H1 (cell line): ENCODE data around the genes CHMP2B, GABRR3, OR5AC2 and OR5K3.

DNA sequence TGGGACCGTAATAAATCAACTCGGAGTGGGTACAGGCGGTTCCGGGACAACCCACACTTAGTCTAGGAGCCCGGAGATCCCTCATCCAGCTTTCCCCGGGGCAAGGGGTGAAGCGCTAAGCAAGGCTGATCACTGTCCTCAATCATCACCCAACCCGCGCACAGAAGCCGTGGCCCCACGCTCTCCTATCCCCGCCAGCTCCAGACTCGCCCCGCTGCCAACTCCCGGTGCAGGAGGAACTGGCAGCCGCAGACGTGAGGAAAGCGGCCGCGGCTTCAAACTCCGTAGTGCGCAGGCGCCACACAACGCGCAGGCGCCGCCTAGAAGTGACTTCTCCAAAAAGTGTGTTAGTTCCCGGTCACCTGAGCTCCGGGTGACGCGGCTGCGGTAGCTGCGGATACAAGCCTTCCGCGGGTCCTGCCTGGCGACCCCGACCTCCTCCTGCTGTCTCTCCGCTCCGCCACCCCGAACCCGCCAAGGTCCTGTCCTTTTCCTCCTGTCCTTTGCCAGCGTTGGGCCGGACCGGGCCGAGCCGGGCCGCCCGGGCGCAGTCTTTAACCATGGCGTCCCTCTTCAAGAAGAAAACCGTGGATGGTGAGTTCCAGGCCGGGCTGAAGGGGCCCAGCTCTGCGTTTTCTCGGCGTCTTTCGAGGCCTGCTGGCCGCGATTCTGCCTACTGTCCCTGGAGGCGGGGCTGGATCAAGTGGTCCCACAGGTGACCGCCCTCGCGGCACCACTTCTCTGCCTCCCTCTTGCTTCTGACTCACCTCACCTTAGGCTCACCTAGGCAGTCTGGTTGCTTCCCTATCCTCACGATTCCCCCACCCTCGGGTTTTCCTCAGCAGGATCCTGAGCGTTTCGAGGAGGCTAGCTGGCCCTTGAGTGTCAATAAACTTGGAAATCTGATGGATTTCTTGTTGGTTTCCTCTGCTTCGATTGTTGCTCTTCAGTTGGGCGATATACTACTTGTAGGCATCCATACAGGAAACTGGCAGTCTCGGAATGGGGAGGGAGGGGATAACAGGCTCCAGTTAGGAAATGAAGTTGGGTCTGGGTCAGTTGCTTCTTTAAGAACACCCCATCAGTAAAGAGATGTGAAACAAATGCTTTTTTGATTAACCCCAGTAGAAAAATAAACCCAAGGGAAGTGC is at the start of gene CHMP2B:
TSS of gene CHMP2B (plus strand) at position 347 of the 1,151 bp plus-strand sequence.
- RRBS = under 1% methylated on average over 5 of the region's 69 CpGs
CAGE:
- cytosol, long polyA plus RNA = start-site peak on the plus strand centred at position 359 of the sequence, 76 bp wide, 1,997 reads
- long polyA plus RNA = start-site peak on the plus strand centred at position 354 of the sequence, 85 bp wide, 1,843 and 1,499 reads in 2 replicates
- nucleus, long polyA plus RNA = start-site peak on the plus strand centred at position 359 of the sequence, 76 bp wide, 1,185 reads; start-site peak on the minus strand centred at position 999 of the sequence, 16 bp wide, 5 reads

GRCh38 chr3:87793615-87793911 is 1.1 kb downstream of the HTR1F start:
- RRBS = no CpG with 5 or more reads among the region's 4 CpGs
CAGE:
- cytosol, long polyA plus RNA = no peak
- long polyA plus RNA = no peak
- nucleus, long polyA plus RNA = no peak

DNA sequence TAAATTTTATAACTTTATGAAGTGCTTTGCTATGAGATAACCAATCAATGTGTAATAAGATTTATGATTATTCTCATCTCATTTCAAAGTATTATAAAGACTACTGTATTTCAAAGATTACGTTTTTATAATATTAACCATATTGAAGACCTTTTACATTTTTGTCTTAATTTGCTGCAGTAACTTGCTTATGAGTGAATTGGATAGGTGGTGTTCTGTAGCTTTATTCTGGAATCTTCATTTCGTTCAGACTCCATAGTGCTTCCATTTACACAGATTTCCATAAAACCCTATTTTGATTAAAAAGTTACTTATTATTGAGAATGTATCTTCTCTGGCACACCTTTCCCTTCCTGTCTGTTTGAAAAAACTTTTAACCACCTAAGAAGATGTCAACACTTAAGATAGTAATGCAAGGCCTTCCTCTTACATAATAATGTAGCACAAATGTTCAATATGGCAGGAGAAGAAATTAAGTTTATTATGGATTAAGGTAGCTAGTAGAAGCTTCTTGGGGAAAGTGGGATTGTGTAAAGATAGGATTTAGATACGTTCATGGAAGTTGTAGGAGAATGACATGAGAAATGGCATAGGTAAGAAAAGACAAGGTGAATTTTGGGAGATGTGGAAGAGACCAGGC is 28.0 kb upstream of the C3orf38 start:
- RRBS = no CpG with 5 or more reads among the region's 3 CpGs
CAGE:
- cytosol, long polyA plus RNA = no peak
- long polyA plus RNA = no peak
- nucleus, long polyA plus RNA = no peak

- RRBS = no CpG with 5 or more reads among the region's 9 CpGs
CAGE:
- cytosol, long polyA plus RNA = no peak
- long polyA plus RNA = no peak
- nucleus, long polyA plus RNA = no peak
Measured at GRCh38 chr3:88150701-88151234, 1.0 kb downstream of the C3orf38 start.

GRCh38 chr3:89351498-89351830 is 244.0 kb downstream of the EPHA3 start:
- RRBS = no CpG with 5 or more reads among the region's 8 CpGs
CAGE:
- cytosol, long polyA plus RNA = no peak
- long polyA plus RNA = no peak
- nucleus, long polyA plus RNA = no peak

DNA sequence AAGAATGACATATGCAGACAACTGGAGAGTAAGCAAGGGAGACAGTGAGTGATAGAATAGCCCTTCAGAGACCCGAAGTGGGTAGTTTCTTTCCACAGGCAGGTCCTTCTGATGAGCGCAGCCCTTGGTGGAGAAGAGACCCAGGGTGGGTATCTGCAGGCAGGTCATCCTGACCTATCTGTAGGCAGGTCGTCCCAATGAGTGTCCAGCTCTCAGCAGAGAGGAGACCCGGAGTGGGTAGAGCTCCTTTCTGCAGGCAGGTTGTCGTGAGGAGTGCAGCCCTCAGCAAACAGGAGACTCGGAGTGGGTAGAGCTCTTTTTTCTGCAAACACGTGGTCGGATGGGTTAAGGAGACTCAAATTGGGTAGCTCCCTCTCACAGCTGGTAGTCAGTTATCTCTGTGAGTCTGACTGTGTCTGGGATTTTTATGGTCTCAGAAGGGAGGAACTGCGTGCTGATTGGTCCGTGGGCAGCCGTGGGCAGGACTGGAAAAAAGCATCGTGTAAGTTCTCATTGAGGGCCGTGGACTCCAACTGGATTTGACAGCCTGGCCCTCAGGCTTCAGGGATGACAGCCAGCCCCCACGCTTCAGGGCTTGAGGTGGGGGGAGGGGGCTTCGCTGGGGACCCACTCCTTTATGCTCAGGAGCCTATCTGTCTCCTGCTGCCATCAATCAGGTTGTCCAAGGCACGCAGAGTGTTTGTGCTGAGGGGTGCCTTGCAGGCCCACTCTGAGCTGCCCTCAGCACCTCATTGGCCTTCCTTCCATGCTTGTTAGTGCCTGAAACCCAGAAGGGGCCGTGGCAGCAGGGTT is 463.8 kb downstream of the EPHA3 start:
- RRBS = no CpG with 5 or more reads among the region's 17 CpGs
CAGE:
- cytosol, long polyA plus RNA = no peak
- long polyA plus RNA = no peak
- nucleus, long polyA plus RNA = no peak

GRCh38 chr3:93900737-93900957 is 73.0 kb downstream of the PROS1 start:
- RRBS = no CpG with 5 or more reads among the region's 1 CpG
CAGE:
- cytosol, long polyA plus RNA = no peak
- long polyA plus RNA = no peak
- nucleus, long polyA plus RNA = no peak

- RRBS = no CpG with 5 or more reads among the region's 5 CpGs
CAGE:
- cytosol, long polyA plus RNA = no peak
- long polyA plus RNA = no peak
- nucleus, long polyA plus RNA = no peak
Measured at GRCh38 chr3:93972897-93973422, 736 bp downstream of the PROS1 start.

GRCh38 chr3:97823104-97823854 is 1.5 kb downstream of the CRYBG3 start:
- RRBS = no CpG with 5 or more reads among the region's 16 CpGs
CAGE:
- cytosol, long polyA plus RNA = no peak
- long polyA plus RNA = no peak
- nucleus, long polyA plus RNA = no peak

DNA sequence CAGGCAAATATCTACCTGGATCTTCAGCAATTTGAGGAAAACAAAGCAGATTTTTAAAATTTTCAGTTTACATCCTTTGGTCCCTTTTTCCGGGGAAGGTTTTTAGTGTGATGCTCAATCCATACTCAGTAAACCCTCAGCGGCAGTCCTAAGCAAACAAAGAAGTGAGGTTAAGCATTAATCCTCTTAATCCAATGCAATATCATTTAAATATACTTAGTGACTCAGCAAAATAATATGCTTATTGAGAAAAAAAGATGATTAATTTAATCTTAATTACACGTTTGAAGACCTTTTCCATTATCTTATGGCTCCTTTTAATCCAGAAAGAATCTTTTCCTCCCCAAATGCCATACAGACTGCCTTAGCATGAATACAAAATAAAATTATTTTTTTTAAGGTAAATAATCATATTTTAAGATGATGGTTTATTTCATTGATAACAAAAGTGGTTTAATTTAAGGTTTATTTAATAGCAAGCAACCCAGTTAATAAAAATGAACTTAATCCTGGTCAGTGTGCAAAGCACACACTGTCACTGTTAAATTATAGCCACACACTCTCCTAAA is at the start of gene GABRR3:
TSS of gene GABRR3 (minus strand) at position 141 of the 569 bp plus-strand sequence.
- RRBS = no CpG with 5 or more reads among the region's 3 CpGs
CAGE:
- cytosol, long polyA plus RNA = no peak
- long polyA plus RNA = no peak
- nucleus, long polyA plus RNA = no peak

GRCh38 chr3:98039170-98039985 is 4.3 kb upstream of the GABRR3 start:
- RRBS = no CpG with 5 or more reads among the region's 13 CpGs
CAGE:
- cytosol, long polyA plus RNA = no peak
- long polyA plus RNA = no peak
- nucleus, long polyA plus RNA = no peak

DNA sequence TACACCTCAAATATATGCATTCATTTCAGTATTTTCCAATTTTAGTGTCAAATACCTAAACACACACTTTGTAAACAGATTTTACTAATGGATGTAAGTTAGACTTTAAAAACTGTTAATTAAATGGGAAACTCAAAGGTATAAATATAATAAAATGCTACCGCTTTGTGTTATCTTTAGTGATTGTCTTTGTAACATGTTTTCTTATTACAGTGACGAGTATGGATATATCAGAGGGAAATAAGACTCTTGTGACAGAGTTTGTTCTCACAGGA is at the start of gene OR5AC2:
TSS of gene OR5AC2 (plus strand) at position 222 of the 275 bp plus-strand sequence.
- RRBS = no CpG with 5 or more reads among the region's 2 CpGs
CAGE:
- cytosol, long polyA plus RNA = no peak
- long polyA plus RNA = no peak
- nucleus, long polyA plus RNA = no peak

GRCh38 chr3:98390235-98390888 is at the start of gene OR5K3:
OR5K3 (plus strand) TSS chr3:98390666.
- RRBS = no CpG with 5 or more reads among the region's 1 CpG
CAGE:
- cytosol, long polyA plus RNA = no peak
- long polyA plus RNA = no peak
- nucleus, long polyA plus RNA = no peak

- RRBS = no CpG with 5 or more reads among the region's 7 CpGs
CAGE:
- cytosol, long polyA plus RNA = no peak
- long polyA plus RNA = no peak
- nucleus, long polyA plus RNA = no peak
Measured at GRCh38 chr3:98521274-98521847, 1.3 kb downstream of the CLDND1 start.

DNA sequence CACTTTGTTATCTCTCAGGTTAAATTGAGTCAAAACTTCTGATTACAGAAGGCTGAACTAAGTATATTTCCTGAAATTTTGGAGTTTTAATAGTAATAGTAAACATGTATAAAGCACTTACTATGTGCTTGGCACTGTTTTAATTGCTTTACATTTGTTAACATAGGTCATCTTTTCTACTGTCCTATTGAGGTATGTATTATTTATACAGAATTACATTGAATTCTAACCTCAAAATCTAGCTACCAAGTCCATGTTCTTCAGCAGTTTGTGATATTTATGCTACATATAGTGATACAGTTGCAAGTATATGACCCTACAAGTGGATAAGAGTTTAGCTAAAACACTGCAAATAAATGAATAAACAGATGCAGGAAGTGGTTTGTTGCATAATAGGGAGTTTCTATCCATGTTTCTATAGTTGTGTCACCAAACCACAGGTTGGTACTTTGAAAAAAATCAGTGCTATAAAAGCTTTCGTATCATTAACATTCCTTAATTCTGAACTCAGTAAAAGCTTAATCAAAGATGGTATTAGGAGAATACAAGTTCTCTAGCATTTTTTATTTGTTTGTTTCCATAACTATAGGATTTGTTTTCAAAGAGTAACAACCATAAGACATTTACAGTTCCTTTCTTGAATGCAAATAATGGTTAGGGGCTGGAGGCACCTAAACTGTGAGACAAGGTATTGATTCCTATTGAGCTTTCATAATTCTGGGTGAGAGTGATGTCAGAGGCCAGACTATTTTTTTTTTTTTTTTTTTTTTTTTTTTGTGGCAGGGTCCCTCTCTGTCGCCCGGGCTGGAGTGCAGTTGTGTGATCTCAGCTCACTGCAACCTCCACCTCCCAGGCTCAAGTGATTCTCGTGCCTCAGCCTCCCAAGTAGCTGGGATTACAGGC is 29.8 kb downstream of the CPOX start:
- RRBS = no CpG with 5 or more reads among the region's 4 CpGs
CAGE:
- cytosol, long polyA plus RNA = no peak
- long polyA plus RNA = no peak
- nucleus, long polyA plus RNA = no peak

DNA sequence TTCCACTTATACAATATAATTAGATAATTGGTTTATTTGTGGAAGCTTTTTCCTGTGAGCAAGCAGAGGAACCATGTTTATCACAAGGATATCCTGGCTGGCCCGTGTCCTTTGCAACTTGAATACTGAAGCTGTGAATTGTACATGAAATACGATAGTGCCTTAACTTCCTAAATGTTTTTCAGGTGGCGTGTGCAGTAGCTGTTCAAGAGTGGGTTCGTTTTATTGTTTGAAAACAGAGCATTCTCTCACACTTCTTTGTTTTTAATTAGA is 2.7 kb downstream of the ST3GAL6 start:
- RRBS = no CpG with 5 or more reads among the region's 4 CpGs
CAGE:
- cytosol, long polyA plus RNA = no peak
- long polyA plus RNA = no peak
- nucleus, long polyA plus RNA = no peak

GRCh38 chr3:98817591-98817922 is 54.4 kb downstream of the ST3GAL6 start:
CAGE:
- cytosol, long polyA plus RNA = no peak
- long polyA plus RNA = no peak
- nucleus, long polyA plus RNA = no peak

DNA sequence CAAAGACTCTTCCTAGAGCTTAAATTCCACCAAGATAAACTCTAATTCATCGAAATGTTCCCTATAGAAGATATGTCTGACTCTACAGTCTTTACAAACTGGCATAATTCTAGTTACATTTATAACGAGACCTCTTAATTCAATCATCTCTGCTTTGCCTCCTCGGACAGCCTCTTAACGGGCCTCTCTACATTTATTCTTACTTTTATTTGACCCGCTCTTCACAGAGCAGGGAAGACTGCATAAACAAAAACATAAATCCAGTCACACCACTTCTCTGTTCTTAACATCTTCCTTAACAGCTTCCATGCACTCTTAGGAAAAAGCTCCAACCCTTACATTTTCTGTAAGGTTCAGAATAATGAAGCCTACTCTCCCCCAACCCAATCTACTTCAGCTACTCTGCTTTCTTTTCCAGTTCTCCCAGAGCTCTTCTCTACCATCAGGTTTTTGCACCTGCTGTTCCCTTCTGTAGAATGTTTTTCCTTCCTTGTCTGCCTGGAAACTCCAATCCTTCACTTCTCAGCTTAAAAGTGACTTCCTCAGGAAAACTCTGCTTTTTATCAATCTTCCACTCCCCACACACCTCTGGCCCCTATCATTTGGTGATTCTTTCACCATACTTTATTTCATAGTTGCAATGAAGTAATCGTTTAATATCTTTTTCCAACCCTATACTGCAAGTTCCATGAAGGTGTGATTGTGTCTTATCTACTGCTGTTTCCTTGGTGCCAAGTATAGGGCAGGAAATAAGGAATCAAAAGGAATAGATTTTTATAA is 55.9 kb downstream of the DCBLD2 start:
- RRBS = no CpG with 5 or more reads among the region's 6 CpGs
CAGE:
- cytosol, long polyA plus RNA = no peak
- long polyA plus RNA = no peak
- nucleus, long polyA plus RNA = start-site peak on the minus strand centred at position 520 of the sequence, 428 bp wide, 11 reads

- RRBS = no CpG with 5 or more reads among the region's 7 CpGs
CAGE:
- cytosol, long polyA plus RNA = no peak
- long polyA plus RNA = no peak
- nucleus, long polyA plus RNA = no peak
Measured at GRCh38 chr3:99505898-99506510, 132.4 kb upstream of the COL8A1 start.

DNA sequence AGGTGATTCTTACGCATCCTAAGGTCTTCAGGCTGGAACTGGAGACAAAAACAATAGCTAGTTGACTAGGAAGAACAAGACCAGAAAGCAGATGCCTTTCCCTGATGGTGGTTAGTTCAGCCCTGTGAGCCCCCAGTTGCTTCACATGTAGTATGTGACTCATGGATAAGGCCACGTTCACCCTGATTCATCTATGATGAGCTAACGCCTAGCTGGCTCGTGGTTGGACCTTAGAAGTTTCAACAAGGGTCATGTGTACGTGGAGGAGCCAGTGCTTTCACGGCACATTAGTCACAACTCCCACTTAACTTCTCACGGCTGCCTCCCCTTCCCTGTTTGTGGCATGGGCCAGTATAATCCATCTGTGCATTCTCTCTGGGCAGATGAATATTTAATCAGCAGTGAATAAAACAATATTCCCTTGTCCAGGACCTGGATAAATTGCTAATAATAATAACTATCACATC is 20.7 kb downstream of the COL8A1 start:
- RRBS = no CpG with 5 or more reads among the region's 7 CpGs
CAGE:
- cytosol, long polyA plus RNA = no peak
- long polyA plus RNA = no peak
- nucleus, long polyA plus RNA = no peak